Cerebellum (tissue), 5 donors: ENCODE measurements around a stretch of chr2.

- PRO-cap, 3 experiments: no peak in any of the 3 experiments
- RAMPAGE, long total RNA: no peak
These were observed 46.2 kb downstream of the PLEK start for GRCh38 chr2:68411310-68411700.

DNA sequence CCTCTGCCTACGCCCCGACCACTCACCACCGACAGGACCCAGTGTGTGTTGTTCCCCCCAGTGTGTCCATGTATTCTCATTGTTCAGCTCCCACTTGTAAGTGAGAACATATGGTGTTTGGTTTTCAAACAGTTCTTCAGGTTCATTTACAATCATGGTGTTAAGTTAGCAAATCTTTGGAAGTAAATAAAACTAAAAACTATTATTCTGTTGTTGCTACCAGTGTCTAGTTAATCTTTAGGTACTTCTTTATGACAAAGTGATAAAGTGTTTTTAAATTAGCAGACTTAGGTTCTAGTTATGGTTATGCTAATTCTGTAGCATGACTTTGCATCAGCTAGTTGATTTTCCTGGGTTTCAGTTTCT lies 84.6 kb upstream of the PROKR1 start:
- PRO-cap, 3 experiments: no peak in any of the 3 experiments
- RAMPAGE, long total RNA: no peak

GRCh38 chr2:68764357-68765187 lies 30.0 kb downstream of the ARHGAP25 start:
- PRO-cap, 3 experiments: no peak in any of the 3 experiments
- RAMPAGE, long total RNA: no peak

DNA sequence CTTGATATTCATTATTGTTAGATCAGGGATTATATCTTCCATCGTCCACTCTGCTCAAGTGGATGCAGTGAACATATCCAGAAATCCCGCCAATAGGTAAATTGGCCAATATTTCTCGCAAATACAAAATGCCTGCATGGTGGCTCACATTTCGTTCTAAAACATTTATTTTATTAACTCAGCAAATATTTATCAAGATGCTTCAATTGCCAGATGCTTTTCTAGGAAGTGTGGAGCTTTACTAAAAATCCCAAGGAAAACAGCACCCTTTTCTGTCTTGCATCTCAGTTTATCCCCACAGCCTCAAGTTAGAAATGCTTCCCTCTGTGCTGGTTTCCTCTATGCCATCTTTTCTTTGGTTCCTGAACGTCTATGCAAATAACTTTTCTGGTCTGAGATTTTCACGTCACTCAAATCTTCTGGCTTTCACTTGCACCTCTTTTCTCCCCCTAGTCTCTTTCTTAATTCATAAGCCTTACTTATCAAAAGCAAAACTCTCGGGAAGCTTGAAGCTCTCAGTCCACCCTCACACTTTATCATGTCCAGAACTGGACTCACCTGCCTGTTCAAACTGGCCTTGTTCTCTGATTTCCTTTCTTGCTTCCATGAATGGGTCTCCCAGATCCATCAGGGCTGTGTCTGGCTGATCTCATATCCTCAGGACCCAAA lies 33.8 kb downstream of the ARHGAP25 start:
- PRO-cap, 3 experiments: no peak in any of the 3 experiments
- RAMPAGE, long total RNA: no peak

- PRO-cap, 3 experiments: no peak in any of the 3 experiments
- RAMPAGE, long total RNA: no peak
These were observed 36.6 kb downstream of the ARHGAP25 start for GRCh38 chr2:68770981-68771802.

DNA sequence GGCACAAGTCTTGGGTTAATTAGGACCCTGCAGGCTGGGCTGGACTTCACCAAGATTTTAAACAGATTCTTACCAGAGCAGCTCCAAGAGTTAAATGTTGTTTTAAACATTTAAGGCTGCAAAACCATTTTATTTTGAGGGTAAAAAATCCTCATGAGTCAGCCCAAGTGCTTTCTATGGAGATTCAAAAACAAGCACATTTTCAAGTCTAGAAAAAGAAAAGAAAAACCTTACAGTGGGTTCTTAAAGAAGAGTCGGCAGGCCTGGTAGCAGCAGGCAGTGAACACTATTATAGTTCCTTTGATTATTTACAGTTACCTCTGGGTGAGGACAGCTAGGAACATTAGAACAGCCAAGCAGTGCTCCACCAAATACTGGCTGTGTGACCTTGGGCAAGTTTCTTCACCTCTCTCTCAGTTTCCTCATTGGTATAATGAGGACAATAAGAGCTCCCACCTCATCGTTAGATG lies 140.5 kb downstream of the ANTXR1 start:
- PRO-cap, 3 experiments: no peak in any of the 3 experiments
- RAMPAGE, long total RNA: no peak

DNA sequence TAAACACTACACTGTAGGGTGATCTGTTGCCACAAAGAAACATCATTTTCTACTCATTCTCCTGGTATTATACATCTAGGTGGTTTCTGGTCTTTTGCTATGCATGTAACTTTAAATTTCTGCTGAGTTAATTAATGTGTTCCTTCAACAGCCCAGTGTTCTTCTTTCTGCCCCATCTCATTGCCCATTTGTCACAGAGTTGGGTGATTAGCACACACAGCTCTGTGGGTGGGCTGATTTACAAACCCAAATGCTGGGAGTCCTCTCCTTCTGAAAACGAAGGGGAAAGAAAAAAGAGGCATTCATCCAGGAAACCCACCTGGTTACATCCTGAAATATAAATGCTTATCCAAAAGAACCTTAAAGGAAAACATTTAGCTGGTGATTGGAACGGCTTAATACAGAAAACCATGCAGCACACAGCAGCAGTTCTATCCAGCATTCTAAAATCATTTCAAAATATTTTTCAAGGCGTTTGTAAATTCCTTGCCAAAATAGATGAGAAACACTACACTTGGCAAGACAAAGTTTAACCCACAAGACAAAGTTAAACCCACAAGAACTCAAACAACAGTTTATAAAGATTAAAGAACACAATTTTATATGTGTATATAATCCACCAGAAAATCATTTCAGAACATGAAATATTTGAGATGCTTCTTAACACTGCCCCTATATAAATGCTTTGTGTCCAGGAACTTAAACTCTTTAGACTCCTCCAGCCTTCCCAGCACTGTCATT lies 177.9 kb downstream of the ANTXR1 start:
- PRO-cap, 3 experiments: no peak in any of the 3 experiments
- RAMPAGE, long total RNA: no peak

- PRO-cap, 3 experiments: no peak in any of the 3 experiments
- RAMPAGE, long total RNA: no peak
These were observed 140.9 kb downstream of the GFPT1 start for GRCh38 chr2:69245756-69246804.

- PRO-cap, 3 experiments: no peak in any of the 3 experiments
- RAMPAGE, long total RNA: no peak
These were observed 48.7 kb downstream of the GFPT1 start for GRCh38 chr2:69338290-69338764.

DNA sequence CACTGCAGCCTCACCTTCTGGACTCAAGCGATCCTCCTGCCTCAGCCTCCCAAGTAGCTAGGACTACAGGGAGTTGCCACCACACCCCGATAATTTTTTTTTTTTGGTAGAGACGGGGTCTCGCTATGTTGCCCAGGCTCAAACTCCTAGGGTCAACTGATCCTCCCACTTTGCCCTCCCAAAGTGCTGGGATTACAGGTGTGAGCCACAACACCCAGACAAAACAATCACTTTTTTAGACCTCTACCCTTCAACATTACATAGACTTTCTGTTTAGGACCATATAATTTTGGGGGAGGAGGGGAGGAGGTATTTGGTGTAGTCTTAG lies 46.0 kb downstream of the GFPT1 start:
- PRO-cap, 3 experiments: no peak in any of the 3 experiments
- RAMPAGE, long total RNA: no peak

DNA sequence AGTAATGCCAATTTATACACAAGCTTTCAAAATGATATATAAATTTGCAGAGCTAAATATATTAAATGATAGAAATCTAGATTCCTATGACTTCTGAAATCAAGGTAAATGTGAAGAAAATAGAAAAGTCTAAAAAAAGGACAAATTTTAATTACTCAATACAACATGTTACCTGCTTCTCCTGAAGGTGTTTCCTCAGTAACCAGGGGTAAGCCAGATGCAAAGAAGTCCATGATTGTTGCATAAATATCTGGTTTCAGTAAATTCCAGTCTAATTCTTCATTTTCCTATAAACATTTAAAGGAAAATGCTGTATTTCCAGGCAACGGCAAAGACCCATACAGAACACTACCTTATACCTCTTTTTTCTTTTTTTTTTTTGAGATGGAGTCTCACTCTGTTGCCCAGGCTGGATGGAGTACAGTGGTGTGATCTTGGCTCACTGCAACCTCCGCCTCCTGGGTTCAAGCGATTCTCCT lies 22.2 kb downstream of the NFU1 start:
- PRO-cap, 3 experiments: no peak in any of the 3 experiments
- RAMPAGE, long total RNA: no peak

DNA sequence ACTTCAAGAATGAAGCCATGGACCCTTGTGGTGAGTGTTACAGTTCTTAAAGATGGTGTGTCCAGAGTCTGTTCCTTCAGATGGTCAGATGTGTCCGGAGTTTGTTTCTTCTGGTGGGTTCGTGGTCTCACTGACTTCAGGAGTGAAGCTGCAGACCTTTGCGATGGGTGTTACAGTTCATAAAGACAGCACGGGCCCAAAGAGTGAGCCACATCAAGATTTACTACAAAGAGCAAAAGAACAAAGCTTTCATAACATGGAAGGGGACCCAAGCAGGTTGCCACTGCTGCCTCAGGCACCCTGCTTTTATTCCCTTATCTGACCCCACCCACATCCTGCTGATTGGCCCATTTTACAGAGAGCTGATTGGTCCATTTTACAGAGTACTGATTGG lies 2.0 kb upstream of the NFU1 start:
- PRO-cap, 3 experiments: no peak in any of the 3 experiments
- RAMPAGE, long total RNA: no peak

- PRO-cap, 3 experiments: no peak in any of the 3 experiments
- RAMPAGE, long total RNA: no peak
These were observed 6.8 kb upstream of the AAK1 start for GRCh38 chr2:69650246-69650843.

- PRO-cap, 3 experiments: no peak in any of the 3 experiments
- RAMPAGE, long total RNA: no peak
These were observed 8.8 kb upstream of the AAK1 start for GRCh38 chr2:69652437-69652708.

GRCh38 chr2:69673997-69674838 lies 30.7 kb upstream of the AAK1 start:
- PRO-cap, 3 experiments: no peak in any of the 3 experiments
- RAMPAGE, long total RNA: no peak

GRCh38 chr2:69695243-69695968 lies 46.5 kb upstream of the ANXA4 start:
- PRO-cap, 3 experiments: no peak in any of the 3 experiments
- RAMPAGE, long total RNA: no peak

- PRO-cap, 3 experiments: no peak in any of the 3 experiments
- RAMPAGE, long total RNA: no peak
These were observed 1.3 kb upstream of the ANXA4 start for GRCh38 chr2:69740641-69740956.

- PRO-cap, 3 experiments: peak in 1 of 3 experiments; most common plus-strand start chr2:69912234 (in 1)
- RAMPAGE, long total RNA: no peak
These were observed 3.0 kb upstream of the MXD1 start for GRCh38 chr2:69911912-69912362.

- PRO-cap, 3 experiments: no peak in any of the 3 experiments
- RAMPAGE, long total RNA: no peak
These were observed 6.4 kb downstream of the MXD1 start for GRCh38 chr2:69921114-69921999.

DNA sequence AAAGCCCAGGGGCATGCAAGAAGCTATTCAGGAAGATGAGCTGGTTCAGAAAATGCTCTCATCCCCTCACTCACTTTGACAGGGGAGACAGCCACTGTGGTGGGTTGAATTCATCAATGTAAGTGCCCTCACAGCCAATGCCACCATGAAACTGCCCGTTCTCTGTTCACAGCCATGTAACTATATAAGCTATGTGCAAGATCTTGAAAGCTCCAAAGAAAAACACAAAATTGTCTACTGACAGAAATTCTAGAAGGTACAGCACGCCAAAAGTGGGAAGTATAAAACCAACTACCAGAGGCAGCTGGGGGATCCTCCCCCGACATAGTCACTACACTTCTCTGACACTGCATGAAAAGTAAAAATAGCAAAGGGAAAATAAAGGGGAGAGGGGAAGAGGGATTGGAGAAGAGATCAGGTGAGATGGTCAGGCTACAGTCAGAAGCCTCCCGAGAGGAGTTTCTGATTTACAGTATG lies 39.9 kb upstream of the PCBP1 start:
- PRO-cap, 3 experiments: no peak in any of the 3 experiments
- RAMPAGE, long total RNA: no peak